Pulmonary lymph node (tissue), 1 donor: ENCODE data around the genes PTP4A1 and SDHAF4.

DNA sequence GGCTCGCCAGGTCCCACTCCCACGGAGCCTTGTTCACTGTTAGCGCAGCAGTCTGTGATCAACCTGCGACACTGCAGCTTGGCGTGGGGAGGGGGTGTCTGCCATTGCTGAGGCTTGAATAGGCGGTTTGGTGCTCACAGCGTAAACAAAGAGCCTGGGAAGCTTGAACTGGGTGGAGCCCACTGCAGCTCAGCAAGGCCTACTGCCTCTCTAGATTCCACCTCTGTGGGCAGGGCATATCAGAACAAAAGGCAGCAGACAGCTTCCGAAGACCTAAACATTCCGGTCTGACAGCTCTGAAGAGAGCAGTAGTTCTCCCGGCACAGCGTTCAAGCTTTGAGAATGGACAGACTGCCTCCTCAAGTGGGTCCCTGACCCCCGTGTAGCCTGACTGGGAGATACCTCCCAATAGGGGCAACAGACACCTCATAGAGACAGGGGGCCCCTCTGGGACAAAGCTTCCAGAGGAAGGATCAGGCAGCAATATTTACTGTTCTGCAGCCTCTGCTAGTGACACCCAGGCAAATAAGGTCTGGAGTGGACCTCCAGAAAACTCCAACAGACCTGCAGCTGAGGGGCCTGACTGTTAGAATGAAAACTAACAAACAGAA lies 29.2 kb upstream of the PRIM2 start:
- PRO-cap = no peak

DNA sequence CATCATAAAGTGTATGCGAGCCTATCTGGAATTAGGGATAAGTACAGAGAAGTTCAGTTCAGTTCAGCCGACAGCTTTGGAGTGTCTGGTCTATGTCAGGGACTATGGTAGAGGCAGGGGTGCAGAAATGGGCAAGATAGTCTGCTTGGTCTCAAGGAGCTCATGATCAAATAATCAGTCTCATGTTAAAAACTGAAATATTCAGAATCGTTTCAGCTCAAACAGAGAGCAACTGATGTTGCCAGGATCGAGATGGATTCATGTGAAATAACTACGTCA lies 12.2 kb upstream of the PRIM2 start:
- PRO-cap = no peak

DNA sequence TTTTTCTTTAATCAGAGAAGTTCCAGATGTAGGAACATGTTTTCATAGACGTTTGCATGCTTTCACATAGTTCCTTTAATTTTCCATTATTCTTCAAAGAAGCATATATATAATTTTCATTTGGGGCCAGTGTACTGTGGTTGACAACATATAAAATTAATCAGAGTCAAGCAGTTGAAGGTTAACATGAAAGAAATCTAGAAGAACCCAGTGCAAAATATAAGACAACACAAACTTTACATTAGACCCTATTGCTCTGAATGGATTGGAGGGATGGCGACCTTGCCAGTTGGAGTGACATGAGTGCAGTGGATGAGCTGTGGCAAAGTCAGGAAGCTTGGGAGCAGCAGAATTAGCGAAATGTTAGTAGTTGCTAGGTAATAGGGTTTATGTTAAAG lies 105.8 kb downstream of the PRIM2 start:
- PRO-cap = no peak

GRCh38 chr6:62766328-62766728 lies 480.3 kb upstream of the KHDRBS2 start:
- PRO-cap = no peak

GRCh38 chr6:63305084-63305403 lies 14.7 kb downstream of the LGSN start:
- PRO-cap = no peak

GRCh38 chr6:63306559-63306999 lies 13.2 kb downstream of the LGSN start:
- PRO-cap = no peak

DNA sequence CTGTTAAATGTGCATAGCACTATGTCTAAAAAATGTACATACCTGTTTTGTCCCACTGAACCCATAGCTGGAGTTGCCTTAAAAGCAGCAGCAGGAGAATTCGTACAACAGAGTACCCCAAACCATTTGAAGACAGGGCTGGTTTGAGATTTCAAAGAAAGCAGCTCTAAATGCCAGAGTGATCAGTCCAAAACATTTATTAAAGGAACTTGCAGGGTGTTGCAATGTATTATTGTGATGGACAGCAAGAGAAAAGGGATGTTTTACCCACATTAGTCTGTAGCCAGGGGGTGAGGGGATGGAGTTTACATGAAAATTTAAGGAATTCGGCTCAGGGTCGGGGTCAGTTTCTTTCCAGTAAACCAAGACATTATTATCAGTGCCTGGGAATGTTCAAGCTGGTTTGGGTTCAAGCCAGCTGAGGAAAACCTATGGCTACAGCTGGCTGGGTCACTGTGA lies 6.2 kb upstream of the PTP4A1 start:
- PRO-cap = no peak

- PRO-cap = bidirectional peak, plus-strand start at chr6:63571710, minus-strand start at chr6:63571636; bidirectional peak, plus-strand start at chr6:63572012, minus-strand start at chr6:63571891; bidirectional peak, plus-strand start at chr6:63572549, minus-strand start at chr6:63572321
Observed at GRCh38 chr6:63571269-63572407, 642 bp upstream of the PTP4A1 start.

DNA sequence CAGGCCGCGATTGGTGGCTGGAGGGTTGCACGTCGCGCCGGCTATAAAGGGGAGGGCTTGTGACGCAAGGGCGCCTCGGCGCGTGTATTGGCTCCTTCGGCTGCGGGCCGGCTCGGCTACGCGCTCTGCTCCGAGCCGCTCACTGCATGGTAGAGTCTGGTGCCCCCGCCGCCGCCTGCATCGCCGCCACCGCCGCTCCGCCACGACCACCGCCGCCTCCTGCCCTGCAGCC lies at the start of gene PTP4A1:
Gene PTP4A1 (plus strand): TSS at position 73 of the 232 bp plus-strand sequence.
- PRO-cap = bidirectional peak, plus-strand start at position 142 of the sequence, minus-strand start outside the sequence

GRCh38 chr6:63576243-63577051 lies 4.2 kb downstream of the PTP4A1 start:
- PRO-cap = no peak

GRCh38 chr6:63643723-63644321 lies 8.2 kb downstream of the PHF3 start:
- PRO-cap = no peak

DNA sequence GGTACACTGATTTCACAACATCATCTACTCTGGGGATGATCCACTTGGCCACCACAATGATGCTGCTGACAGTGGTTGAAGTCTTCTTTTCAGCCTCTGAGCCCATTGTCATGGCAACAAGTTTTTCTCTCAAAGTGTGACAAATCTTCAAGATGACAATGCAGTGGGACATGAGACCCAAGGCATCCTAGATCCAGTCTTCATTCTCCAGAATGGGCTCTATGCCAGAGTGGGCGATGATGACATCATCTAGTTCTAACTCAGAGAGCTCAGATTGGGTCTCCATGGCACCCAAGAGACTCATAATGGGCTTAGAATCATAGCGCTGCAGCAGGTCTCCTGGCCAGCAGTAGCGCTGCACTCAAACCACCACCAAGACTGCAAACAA lies 567.9 kb upstream of the ZC3H11C start:
- PRO-cap = no peak

DNA sequence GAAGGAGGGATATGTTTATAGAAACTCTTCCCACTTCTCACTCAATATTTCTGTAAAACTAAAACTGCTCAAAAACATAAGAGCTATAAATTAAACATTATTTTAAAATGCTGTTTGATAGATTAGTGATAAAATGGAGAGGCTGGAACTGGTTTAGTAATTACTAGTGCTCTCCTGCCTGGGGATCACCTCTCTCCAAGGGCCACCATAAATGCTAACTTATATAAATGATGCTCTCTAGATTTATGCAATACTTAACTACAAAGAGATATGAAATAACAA lies 521.6 kb upstream of the ZC3H11C start:
- PRO-cap = no peak

GRCh38 chr6:67888971-67890144 lies 745.7 kb upstream of the ADGRB3 start:
- PRO-cap = no peak

GRCh38 chr6:68635693-68636237 lies 683 bp downstream of the ADGRB3 start:
- PRO-cap = no peak

GRCh38 chr6:68718306-68719085 lies 83.4 kb downstream of the ADGRB3 start:
- PRO-cap = no peak

GRCh38 chr6:69138096-69138403 lies 503.0 kb downstream of the ADGRB3 start:
- PRO-cap = no peak

- PRO-cap = no peak
Observed at GRCh38 chr6:69232763-69233156, 564.0 kb downstream of the LMBRD1 start.

- PRO-cap = bidirectional peak, plus-strand start at chr6:69866993, minus-strand start at chr6:69866689; unidirectional peak, plus-strand start at chr6:69867230; bidirectional peak, plus-strand start at chr6:69867416, minus-strand start at chr6:69867323; bidirectional peak, plus-strand start at chr6:69867466, minus-strand start at chr6:69867462
Observed at GRCh38 chr6:69866745-69868013, 823 bp downstream of the COL19A1 start.

DNA sequence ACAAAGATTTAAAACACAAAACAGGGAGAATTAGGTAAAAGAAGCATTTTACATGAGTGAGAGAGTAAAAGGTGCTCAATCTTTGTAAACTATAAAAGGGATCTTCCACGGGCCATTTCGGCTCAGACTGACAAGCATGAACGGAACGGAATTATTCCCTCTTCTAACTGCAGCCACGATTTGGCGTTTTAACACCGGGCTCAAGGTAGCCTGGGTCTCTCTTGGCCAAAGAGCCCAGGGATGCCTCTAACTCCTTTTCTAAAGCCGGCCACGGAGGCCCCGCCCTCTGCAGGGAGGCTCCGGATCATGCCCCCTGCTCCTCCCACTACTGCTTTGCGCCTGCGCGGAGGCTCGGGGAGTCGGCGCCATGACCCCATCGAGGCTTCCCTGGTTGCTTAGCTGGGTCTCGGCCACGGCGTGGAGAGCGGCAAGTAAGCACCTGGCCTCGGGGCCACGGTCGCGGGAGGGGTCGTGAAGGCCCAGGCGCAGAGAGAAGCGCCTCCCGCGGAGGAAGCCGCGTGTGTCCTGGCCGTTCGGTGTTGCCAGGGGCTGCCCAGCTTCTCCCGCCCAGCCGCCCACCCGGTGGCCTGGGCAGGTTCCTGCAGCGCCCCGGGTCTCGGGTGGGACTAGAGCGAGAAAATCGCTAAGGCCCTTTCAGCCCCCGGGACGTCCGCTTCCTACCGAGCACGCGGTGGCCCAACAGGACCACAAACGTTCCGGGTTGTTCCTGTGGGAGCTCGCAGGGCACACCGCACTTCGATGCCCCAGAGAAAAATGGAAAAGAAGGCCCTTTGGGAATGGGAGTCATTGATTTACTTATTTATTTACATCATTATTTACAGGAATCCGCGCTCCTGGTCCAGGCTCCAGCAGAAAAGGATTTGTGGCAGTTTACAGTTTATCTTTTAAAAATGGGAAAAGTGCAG lies at the start of gene SDHAF4:
Gene SDHAF4 (plus strand): TSS at position 357 of the 926 bp plus-strand sequence.
- PRO-cap = unidirectional peak, plus-strand start at position 357 of the sequence